Monocyte (primary cell): ENCODE results near the genes GSTO1 and XPNPEP1.

DNA sequence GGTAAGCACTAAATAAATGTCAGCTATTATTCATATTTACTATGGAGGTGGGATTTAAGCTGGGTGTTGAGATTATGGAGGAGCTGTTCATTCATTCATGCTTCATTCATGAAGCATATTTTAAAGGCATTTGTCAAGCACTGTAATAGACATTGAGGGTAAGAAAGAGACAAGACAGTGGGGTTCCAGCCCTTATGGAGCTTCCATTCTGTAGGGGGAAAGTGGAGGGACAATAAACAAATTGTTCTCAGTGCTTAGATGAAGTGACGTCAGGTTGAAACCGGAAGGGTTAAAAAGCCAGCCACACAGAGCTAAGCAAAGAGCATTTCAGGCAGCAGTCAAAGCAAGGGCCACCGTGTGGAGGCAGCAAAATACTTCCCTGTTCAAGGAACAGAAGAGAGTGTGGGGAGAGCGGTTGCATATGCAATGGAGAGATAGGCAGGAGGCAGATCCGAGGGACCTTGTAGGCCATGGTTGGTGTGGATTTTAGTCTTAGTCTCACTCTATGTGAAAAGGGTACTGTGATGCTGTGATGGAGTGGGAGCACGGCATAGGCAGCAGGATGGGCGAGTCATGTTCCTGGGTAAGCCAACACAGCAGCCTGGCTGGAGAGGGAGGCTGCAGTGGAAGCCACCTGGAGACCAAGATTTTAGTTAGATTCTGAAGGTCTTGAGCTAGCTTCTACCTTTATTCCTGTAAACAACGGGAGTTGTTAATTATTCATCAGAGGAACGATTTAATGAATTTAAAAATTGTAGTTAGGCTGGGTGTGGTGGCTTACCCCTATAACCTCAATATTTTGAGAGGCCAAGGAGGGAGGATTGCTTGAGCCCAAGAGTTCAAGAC, 3.8 kb upstream of the STN1 start:
- PRO-cap, 2 experiments = no peak in any of the 2 experiments

- PRO-cap, 2 experiments = no peak in any of the 2 experiments
These were observed 52.3 kb downstream of the COL17A1 start for GRCh38 chr10:104033056-104034018.

DNA sequence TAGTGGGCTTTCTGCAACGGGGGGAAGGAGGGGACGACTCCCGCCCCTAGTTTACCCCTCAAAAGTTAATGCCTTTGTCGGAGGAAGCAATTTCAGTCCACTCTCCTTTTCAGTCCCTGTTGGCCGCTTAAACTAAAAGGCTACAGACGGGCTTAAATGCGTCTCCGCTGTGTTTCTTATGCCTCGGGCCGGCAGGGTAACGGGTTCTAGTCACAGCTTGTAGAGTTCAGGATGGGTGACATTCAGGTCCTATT, 285 bp downstream of the SFR1 start:
- PRO-cap, 2 experiments = no peak in any of the 2 experiments

GRCh38 chr10:104253915-104255040, at the start of gene GSTO1:
TSS of gene GSTO1 (plus strand) at chr10:104254892.
- PRO-cap, 2 experiments = peak in 2 of 2 experiments; most common plus-strand start chr10:104254901 (in 2); most common minus-strand start chr10:104254532 (in 1)

DNA sequence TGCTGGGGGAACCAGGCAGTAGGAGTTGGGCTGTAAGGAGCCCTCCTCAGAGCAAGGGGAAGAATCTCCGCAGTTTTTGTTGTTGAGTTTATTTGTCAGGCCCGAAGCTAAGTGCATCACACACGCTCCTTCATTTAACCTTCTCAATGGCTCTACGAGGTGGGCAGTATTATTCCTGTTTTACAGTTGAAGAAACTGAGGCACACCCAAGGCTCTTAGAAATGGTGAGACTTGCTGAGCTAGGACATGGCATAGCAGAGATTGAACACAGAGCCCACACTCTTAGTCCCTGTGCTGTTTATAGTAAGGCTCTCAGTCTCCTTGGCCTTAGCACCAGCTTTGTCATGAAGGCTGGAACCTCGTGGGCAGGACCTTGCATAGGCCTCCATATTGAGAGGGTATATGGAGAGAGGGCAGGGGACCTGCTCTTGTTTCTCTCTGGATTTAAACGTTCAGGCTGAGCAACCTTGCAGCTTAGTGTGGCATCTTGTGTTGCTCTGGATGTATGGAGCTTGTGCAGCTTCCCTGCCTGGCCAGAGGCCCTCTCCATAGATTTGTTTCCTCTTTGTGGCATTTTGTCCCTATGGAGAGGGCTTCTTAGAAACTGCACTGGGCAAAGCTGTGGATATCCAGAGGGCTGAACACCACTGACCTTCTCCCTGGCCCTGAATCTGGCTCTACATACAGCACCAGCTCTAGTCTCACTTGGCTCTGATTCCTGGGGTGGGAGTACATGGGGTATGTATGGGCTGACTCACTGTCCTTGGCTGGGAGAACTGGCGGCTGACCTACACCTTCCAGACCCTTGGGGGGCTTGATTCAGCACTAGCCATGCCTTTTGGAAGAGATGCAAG, 30.7 kb downstream of the ITPRIP start:
- PRO-cap, 2 experiments = peak in 2 of 2 experiments; most common minus-strand start position 437 of the sequence (in 2)

- PRO-cap, 2 experiments = no peak in any of the 2 experiments
These were observed 2.8 kb downstream of the ITPRIP start for GRCh38 chr10:104335307-104336012.

GRCh38 chr10:104349514-104350220, 4.0 kb upstream of the CFAP58 start:
- PRO-cap, 2 experiments = peak in 2 of 2 experiments; most common plus-strand start chr10:104349806 (in 2); most common minus-strand start chr10:104349669 (in 2)

GRCh38 chr10:104732139-104732572, 91.1 kb downstream of the SORCS3 start:
- PRO-cap, 2 experiments = no peak in any of the 2 experiments

DNA sequence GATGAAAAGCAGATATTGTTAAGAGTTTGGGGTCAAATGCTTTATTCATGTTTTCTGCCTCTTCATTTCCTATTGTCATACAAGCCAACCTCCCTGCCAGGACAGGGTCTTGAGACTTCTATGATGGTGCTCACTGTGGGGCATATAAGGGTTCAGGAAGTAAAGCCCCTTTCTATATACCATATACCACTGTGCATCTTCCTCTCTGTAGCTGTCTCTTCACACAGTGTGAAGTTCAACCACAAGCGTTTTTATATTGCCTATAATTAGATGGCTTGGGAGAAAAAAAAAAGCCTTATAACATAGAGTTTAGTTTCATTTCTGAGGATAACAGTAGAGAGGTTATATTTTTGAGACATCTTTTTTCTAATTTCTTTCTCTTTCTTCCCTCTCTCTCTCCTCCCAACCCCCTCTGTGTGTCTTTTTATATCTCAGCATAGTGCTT, 389.9 kb upstream of the SORCS1 start:
- PRO-cap, 2 experiments = no peak in any of the 2 experiments

GRCh38 chr10:108242910-108243291, 1078.4 kb upstream of the SORCS1 start:
- PRO-cap, 2 experiments = no peak in any of the 2 experiments

- PRO-cap, 2 experiments = no peak in any of the 2 experiments
These were observed 1355.9 kb downstream of the XPNPEP1 start for GRCh38 chr10:108567401-108567761.

GRCh38 chr10:109282660-109283086, 640.6 kb downstream of the XPNPEP1 start:
- PRO-cap, 2 experiments = no peak in any of the 2 experiments

DNA sequence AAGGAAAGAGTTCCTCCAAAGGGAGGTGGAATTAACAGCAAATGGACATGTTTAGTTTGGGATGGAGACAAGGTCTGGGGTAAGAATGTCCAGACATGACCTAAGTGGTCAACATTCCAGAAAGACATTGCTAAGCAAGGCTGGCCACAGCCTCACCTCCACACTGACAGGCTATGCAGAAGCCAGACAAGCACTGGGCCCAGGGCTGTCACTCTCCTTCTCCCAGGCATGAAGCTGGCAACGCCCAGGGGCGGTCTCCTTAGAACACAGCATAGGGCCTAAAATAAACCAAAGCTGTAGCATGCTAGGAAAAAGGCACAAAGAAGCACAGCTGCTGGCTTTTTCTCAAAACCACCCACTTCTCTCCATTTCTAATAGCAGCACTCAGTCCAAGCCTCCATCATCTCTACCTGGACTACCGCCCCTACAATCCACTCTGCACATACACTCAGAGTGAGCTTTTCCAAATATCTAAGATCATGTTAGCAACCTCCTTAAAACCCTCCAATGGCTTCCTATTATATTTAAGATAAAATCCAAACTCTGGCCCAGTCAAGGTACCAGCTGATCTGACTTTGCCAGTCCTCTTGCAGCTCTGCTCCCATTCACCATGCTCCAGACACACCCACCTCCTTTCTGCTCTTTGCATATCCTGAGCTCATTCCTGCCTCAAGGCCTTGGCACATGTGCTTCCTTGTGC, 27.8 kb downstream of the XPNPEP1 start:
- PRO-cap, 2 experiments = no peak in any of the 2 experiments

- PRO-cap, 2 experiments = peak in 2 of 2 experiments; most common plus-strand start chr10:109923660 (in 2); most common minus-strand start chr10:109923379 (in 1)
These were observed at the start of gene XPNPEP1 for GRCh38 chr10:109922721-109923950. TSS of gene XPNPEP1 (minus strand) at chr10:109923511.

- PRO-cap, 2 experiments = peak in 2 of 2 experiments; most common plus-strand start chr10:110007612 (in 1); most common minus-strand start chr10:110007624 (in 1)
These were observed 275 bp upstream of the ADD3 start for GRCh38 chr10:110007535-110007883.

DNA sequence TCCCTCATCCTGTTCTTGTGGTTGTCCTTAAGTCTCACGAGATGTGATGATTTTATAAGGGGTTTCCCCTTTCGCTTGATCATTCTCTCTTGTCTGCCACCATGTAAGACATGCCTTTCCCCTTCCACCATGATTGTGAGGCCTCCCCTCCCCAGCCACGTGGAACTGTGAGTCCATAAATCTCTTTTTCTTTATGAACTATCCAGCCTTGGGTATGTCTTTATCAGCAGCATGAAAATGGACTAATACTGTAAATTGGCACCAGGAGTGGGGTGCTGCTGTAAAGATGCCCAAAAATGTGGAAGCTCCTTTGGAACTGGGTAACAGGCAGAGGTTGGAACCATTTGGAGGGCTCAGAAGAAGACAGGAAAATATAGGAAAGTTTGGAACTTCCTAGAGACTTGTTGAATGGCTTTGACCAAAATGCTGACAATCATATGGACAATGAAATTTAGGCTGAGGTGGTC, 40.3 kb downstream of the ADD3 start:
- PRO-cap, 2 experiments = no peak in any of the 2 experiments

GRCh38 chr10:110211849-110212510, 4.6 kb downstream of the MXI1 start:
- PRO-cap, 2 experiments = peak in 1 of 2 experiments; most common plus-strand start chr10:110212363 (in 1); most common minus-strand start chr10:110212268 (in 1)

GRCh38 chr10:110221474-110222205, 14.2 kb downstream of the MXI1 start:
- PRO-cap, 2 experiments = peak in 2 of 2 experiments; most common plus-strand start chr10:110222098 (in 1); most common minus-strand start chr10:110221907 (in 2)

DNA sequence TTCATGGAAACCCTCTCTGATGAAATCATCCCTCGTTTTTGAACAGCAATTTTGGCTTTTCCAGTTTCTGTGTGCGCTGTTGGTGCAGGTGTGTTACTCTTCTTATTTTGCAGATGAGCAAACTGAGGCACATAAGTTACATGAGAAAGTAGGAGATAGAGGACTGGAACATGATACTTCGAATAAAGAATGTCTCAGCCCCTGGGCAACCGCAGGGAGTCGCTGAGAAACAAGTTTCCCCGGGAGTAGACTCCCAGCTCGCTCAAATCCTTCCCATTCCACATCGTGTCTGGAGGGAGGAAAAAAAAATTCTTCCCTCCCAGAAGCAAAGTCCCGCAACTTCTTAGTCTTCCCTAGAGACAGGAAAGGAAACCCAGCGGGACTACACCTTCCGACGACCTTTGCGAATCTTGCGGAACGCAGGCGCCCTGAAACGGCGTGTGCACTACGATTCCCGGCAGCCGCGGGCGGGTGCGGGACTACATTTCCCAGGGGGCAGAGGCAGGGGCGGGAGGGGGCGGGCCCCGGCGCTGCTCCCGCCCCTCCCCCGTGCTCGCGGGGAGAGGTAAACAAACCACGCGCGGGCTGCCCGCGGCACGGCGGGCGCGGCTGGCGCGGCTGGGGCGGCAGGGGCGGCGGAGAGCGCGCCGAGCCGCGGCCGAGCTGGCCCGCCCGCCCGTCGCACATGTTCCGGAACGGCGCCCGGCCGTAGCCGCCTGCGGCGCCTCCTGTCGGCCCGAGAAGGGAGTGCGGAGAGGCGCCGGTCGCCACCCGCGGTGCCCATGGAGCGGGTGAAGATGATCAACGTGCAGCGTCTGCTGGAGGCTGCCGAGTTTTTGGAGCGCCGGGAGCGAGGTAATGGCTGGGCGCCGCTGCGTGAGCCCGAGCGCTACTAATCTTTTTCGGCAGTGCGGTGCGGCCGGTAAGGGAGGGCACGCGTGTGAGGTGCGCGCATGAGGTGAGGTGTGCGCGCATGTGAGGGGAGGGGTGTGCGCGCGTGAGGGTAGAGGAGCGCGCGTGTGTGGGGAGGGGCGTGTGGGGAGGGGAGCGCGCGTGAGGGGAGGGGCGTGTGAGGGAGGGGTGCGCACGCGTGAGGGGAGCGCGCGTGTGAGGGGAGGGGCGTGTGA, 18.4 kb downstream of the MXI1 start:
- PRO-cap, 2 experiments = peak in 2 of 2 experiments; most common plus-strand start position 597 of the sequence (in 2)

GRCh38 chr10:110305461-110305665, 643 bp upstream of the SMNDC1 start:
- PRO-cap, 2 experiments = no peak in any of the 2 experiments